ENCODE measurements around the genes ARID5A, ANKRD23 and ZAP70.

DNA sequence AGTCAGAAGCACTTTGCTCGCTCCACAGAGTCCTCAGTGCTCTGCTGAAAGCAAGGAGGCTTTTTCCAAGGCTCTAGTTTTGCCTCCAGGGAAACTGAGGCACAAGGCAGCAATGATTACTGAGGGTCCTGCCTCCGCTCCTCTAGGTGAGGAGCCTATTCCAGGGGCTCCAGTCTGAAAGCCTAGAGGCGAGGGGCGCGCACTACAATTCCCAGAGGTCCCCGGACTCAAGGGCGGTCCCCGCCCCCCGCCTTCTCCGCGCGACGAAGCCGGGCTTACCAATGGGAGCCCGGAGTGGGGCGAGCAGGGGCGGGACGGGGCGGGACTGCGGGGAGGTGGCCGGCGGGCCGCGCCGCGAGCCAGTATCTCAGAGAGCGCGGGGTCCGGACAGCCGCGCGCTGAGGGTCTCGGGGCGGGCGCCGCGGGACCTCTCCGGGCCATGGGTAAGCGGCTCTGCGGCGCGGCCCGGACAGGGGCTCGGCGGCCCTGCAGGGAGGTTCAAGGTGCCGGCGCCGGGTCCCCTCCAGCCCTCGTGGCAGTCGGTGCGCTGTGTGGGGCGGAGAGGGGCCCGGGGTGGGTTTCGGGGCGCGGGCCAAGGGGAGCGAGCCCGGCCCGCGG lies at the start of gene ARID5A:
ARID5A (plus strand) TSS at position 365 of the 618 bp plus-strand sequence.
- RRBS, result 2% methylated on average over 48 of the region's 60 CpGs

GRCh38 chr2:96538616-96539004 lies 2.1 kb downstream of the ARID5A start:
- RRBS, result no CpG with 5 or more reads among the region's 16 CpGs

GRCh38 chr2:96553419-96554364 lies 17.1 kb downstream of the ARID5A start:
- RRBS, result no CpG with 5 or more reads among the region's 21 CpGs

DNA sequence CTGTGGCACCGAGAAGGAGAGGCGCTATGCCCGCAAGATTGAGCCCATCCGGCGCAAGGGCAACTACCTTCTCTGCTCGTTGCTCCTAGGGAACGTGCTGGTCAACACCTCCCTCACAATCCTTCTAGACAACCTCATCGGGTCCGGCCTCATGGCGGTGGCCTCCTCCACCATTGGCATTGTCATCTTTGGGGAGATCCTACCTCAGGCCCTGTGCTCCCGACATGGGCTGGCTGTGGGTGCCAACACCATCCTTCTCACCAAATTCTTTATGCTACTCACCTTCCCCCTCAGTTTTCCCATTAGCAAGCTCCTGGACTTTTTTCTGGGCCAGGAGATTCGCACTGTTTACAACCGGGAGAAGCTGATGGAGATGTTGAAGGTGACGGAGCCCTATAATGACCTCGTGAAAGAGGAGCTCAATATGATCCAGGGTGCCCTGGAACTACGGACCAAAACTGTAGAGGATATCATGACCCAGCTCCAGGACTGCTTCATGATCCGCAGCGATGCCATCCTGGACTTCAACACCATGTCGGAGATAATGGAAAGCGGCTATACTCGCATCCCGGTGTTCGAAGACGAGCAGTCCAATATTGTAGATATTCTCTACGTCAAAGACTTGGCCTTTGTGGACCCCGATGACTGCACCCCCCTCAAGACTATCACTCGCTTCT lies 1.1 kb downstream of the CNNM4 start:
- RRBS, result 92% methylated on average over 9 of the region's 27 CpGs

- RRBS, result no CpG with 5 or more reads among the region's 4 CpGs
Observed at GRCh38 chr2:96789400-96789649, 26.7 kb upstream of the CNNM3 start.

- RRBS, result no CpG with 5 or more reads among the region's 28 CpGs
Observed at GRCh38 chr2:96843906-96845007, at the start of gene ANKRD23. Gene ANKRD23, minus strand, starts transcription at chr2:96844021.

DNA sequence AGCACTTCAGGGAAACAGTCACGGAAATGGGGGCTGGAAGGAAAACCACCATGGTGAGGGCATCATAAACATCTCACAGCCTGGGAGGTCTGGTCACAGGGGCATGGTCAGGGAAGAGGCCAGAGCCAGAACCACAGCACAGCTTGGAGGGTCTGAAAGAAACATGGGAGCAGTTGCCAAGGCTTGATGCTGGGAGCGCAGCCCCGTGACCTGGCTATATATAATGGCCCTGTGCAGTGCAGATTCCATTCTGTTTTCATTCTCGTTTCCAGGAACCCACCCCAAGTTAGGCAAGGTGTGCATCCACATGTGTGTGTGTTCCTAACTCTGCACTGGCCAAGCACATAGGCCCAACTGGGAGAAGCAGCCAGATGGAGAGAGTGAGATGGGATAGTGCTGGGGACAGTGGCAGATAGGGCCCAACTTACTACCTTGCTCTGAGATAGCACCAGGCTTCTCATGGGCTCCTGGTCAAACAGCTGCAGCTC lies 5.5 kb upstream of the ANKRD39 start:
- RRBS, result no CpG with 5 or more reads among the region's 4 CpGs

- RRBS, result no CpG with 5 or more reads among the region's 30 CpGs
Observed at GRCh38 chr2:96864426-96865540, 5.1 kb downstream of the SEMA4C start.

GRCh38 chr2:96950006-96950801 lies 36.2 kb downstream of the FAM178B start:
- RRBS, result no CpG with 5 or more reads among the region's 21 CpGs

- RRBS, result no CpG with 5 or more reads among the region's 34 CpGs
Observed at GRCh38 chr2:97112202-97112961, 571 bp upstream of the ANKRD36 start.

GRCh38 chr2:97550957-97551617 lies 38.6 kb downstream of the ANKRD36B start:
- RRBS, result no CpG with 5 or more reads among the region's 6 CpGs

- RRBS, result no CpG with 5 or more reads among the region's 10 CpGs
Observed at GRCh38 chr2:97660414-97660726, 3.5 kb downstream of the ACTR1B start.

- RRBS, result 88% methylated on average over 4 of the region's 29 CpGs
Observed at GRCh38 chr2:97712816-97713973, at the start of gene ZAP70. Gene ZAP70, plus strand, starts transcription at chr2:97713576.

DNA sequence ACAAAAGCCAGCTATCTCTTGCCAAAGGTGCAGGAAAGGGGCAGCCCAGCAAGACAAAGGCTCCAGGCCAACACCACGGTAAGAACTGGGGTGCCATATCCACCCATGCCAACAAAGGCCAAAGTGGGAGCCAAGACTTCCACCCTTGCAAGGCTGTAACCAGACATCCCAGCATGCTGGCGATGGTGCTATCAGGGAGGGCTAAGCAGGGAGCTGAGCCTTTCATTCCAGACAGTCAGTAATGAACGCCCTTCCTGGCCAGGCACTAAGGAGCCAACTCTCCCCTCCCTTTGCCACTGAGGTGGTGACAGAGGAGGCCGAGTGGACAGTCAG lies 68.4 kb downstream of the ZAP70 start:
- RRBS, result no CpG with 5 or more reads among the region's 4 CpGs

GRCh38 chr2:98139729-98139928 lies 52.7 kb downstream of the VWA3B start:
- RRBS, result no CpG with 5 or more reads among the region's 4 CpGs

- RRBS, result no CpG with 5 or more reads among the region's 9 CpGs
Observed at GRCh38 chr2:98308064-98308606, 38.1 kb upstream of the CNGA3 start.

DNA sequence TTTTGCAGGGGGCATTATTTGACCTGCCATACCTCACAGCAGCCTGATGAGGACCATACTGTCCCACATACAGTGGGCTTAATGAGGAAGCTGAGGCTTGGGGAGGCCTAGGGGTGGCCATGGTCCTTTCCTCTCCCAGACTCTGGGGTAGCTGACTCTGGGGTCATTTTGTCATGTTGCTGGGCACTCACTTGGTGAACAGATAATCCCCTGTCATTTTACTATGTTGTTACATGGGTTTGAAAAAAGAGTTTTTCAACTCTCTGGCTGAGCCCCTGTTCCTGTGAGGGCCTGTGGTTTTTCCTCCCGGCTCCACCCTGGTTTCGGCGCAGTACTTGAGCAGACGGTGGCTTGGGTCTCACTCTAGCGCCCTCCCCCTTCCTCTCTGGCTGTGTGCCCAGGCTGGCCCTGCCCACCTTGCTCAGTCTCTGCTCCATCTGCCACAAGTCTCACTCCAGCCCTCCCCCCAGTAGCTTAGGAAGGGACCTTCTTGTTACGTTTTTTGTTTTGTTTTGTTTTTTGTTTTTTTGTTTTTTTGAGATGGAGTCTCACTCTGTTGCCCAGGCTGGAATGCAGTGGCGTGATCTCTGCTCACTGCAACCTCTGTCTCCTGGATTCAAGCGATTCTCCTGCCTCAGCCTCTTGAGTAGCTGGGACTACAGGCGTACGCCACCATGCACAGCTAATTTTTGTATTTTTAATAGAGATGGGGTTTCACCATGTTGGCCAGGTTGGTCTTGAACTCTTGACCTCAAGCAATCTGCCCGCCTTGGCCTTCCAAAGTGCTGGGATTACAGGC lies 21.1 kb downstream of the INPP4A start:
- RRBS, result no CpG with 5 or more reads among the region's 11 CpGs

GRCh38 chr2:98654773-98655652 lies 46.6 kb downstream of the UNC50 start:
- RRBS, result no CpG with 5 or more reads among the region's 2 CpGs

DNA sequence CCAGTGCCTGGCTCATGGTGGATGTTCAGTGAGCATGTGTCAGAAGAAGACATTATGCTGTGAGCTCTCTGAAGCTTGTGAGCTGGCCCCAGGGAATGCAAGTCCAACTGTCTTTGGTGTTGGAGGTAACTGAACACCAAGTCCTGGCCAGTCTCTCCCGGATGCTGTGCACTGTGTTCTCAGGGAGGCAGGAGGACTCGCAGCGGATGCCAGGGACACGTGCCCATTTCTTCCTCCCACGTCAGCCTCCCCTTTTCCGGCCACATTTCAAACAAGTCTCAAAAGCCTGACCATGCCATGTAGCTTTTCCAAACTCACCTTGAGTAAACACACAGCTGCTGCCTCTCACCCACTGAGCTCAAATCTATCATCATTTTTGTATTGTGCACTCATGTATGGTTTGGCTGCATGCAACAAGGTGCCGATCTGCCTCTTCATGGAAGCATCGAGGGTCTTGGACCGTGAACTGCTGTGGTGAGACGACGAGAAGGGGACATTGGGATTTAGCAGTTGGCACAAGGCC lies 44.3 kb upstream of the MGAT4A start:
- RRBS, result 96% methylated on average over 3 of the region's 11 CpGs

- RRBS, result no CpG with 5 or more reads among the region's 18 CpGs
Observed at GRCh38 chr2:98909376-98910120, 26.5 kb downstream of the CRACDL start.

Data from SK-N-MC (cell line).